K562 (cell line): ENCODE measurements around a stretch of chr11.

GRCh38 chr11:76962825-76963970 lies 71.0 kb upstream of the B3GNT6 start:
- RAMPAGE, long total RNA: no peak
- RRBS: no CpG with 5 or more reads among the region's 14 CpGs
PRO-cap:
- standard: no peak
- CoPRO, capped RNA only, 2 experiments: no peak in any of the 2 experiments
- CoPRO, capped and uncapped RNA, 2 experiments: no peak in any of the 2 experiments
- CoPRO, uncapped RNA only, 2 experiments: no peak in any of the 2 experiments
CAGE:
- cytosol, long polyA plus RNA: no peak
- long polyA plus RNA: no peak
- nucleolus, long total RNA: no peak
- nucleus, long polyA plus RNA: no peak

- RAMPAGE, long total RNA: no peak
- RRBS: no CpG with 5 or more reads among the region's 5 CpGs
PRO-cap:
- standard: no peak
- CoPRO, capped RNA only, 2 experiments: no peak in any of the 2 experiments
- CoPRO, capped and uncapped RNA, 2 experiments: no peak in any of the 2 experiments
- CoPRO, uncapped RNA only, 2 experiments: no peak in any of the 2 experiments
CAGE:
- cytosol, long polyA plus RNA: no peak
- long polyA plus RNA: no peak
- nucleolus, long total RNA: no peak
- nucleus, long polyA plus RNA: no peak
Measured at GRCh38 chr11:77144766-77145195, 16.7 kb downstream of the MYO7A start.

DNA sequence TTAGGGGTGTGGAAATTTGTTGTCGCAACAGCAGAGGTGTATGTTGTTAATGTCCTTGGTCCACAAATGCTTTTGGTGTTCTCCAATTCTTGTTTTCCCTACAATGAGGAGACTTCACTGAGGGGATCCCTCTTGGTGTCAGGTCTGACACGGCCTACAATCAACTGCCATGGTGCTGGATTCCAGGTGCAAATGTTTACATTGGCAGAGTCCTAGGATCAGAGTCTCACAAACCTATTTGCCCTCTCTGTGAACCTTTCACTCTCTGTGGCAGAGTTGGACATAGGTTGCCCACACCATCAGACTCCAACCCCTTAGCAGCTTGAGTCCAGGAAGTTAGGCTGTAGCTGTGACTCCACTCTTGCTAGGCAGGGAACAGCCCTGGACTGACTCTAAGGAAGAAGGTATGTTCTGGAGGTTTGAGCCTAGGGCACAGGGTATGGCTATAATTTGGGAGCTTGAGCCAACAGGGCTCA lies 48.6 kb downstream of the GDPD4 start:
- RAMPAGE, long total RNA: no peak
- RRBS: no CpG with 5 or more reads among the region's 2 CpGs
PRO-cap:
- standard: no peak
- CoPRO, capped RNA only, 2 experiments: no peak in any of the 2 experiments
- CoPRO, capped and uncapped RNA, 2 experiments: no peak in any of the 2 experiments
- CoPRO, uncapped RNA only, 2 experiments: no peak in any of the 2 experiments
CAGE:
- cytosol, long polyA plus RNA: no peak
- long polyA plus RNA: no peak
- nucleolus, long total RNA: no peak
- nucleus, long polyA plus RNA: no peak

DNA sequence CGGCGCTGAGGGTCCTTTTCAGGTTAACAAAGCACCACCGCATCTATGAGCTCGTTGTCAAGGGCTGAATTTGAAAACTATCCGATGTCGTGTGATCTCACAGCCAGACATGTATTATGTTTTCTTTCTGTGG lies 515 bp upstream of the PAK1 start:
- RAMPAGE, long total RNA: no peak
- RRBS: no CpG with 5 or more reads among the region's 6 CpGs
PRO-cap:
- standard: no peak
- CoPRO, capped RNA only, 2 experiments: no peak in any of the 2 experiments
- CoPRO, capped and uncapped RNA, 2 experiments: no peak in any of the 2 experiments
- CoPRO, uncapped RNA only, 2 experiments: no peak in any of the 2 experiments
CAGE:
- cytosol, long polyA plus RNA: no peak
- long polyA plus RNA: no peak
- nucleolus, long total RNA: no peak
- nucleus, long polyA plus RNA: no peak

DNA sequence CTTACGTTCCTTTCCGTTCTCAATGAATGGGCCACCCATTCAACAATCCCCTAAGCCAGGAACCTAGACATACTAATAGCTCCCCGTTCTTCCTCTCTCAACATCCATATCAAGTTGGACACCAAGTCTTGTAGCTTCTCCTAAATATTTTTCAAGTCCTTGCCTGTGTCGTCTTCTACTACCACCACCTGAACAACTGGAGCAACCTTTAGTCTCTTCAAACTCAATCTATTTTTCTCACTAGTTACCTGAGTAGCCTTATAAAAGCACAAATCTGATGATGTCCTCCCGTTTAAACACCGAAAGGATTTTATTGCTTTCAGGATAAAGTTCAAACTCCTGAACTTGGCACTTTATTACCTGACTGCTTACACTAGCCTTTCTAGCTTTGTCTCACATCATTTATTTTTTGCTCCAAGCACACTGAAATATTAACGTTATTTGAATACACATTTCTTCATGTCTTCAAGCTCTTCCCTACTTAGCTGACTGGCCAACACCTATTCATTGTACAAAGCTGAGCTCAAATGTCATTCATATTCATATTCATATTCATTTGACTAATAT lies 1.3 kb upstream of the PAK1 start:
- RAMPAGE, long total RNA: no peak
- RRBS: no CpG with 5 or more reads among the region's 7 CpGs
PRO-cap:
- standard: no peak
- CoPRO, capped RNA only, 2 experiments: no peak in any of the 2 experiments
- CoPRO, capped and uncapped RNA, 2 experiments: no peak in any of the 2 experiments
- CoPRO, uncapped RNA only, 2 experiments: no peak in any of the 2 experiments
CAGE:
- cytosol, long polyA plus RNA: no peak
- long polyA plus RNA: no peak
- nucleolus, long total RNA: no peak
- nucleus, long polyA plus RNA: no peak

DNA sequence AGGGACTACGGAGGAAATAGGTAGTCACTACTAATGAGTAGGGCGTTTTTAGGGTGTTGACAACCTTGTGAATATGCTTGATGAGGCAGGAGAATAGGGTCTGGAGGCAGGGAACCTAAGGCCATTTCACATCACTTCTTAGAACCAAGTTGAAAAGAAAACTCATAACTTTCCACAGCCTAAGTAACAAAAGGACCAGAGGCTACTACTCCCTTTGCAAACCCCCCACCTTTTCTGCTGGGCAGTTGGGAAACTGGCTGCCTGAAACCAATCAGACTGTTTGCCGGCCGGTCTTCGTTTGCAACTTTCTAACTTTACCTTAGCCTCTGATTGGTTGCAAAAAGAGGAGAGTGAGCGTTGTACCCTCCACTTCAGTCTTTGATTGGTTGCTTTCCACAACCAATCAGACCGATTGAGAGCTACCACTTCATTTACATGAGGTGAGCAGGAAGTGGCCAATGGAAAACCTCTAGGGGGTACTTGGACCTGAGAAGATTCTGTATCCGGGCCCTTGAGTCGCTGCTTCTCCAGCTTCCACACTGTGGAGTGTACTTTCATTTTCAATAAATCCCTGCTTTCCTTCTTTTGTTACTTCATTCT lies 18.7 kb upstream of the CLNS1A start:
- RAMPAGE, long total RNA: no peak
- RRBS: no CpG with 5 or more reads among the region's 9 CpGs
PRO-cap:
- standard: no peak
- CoPRO, capped RNA only, 2 experiments: no peak in any of the 2 experiments
- CoPRO, capped and uncapped RNA, 2 experiments: no peak in any of the 2 experiments
- CoPRO, uncapped RNA only, 2 experiments: no peak in any of the 2 experiments
CAGE:
- cytosol, long polyA plus RNA: no peak
- long polyA plus RNA: no peak
- nucleolus, long total RNA: no peak
- nucleus, long polyA plus RNA: no peak

GRCh38 chr11:77885992-77886809 lies 65.3 kb downstream of the AAMDC start:
- RAMPAGE, long total RNA: no peak
- RRBS: no CpG with 5 or more reads among the region's 20 CpGs
PRO-cap:
- standard: no peak
- CoPRO, capped RNA only, 2 experiments: no peak in any of the 2 experiments
- CoPRO, capped and uncapped RNA, 2 experiments: peak in 1 of 2 experiments; most common plus-strand start chr11:77886620 (in 1); most common minus-strand start chr11:77886318 (in 1)
- CoPRO, uncapped RNA only, 2 experiments: peak in 1 of 2 experiments; most common plus-strand start chr11:77886583 (in 1); most common minus-strand start chr11:77886426 (in 1)
CAGE:
- cytosol, long polyA plus RNA: no peak
- long polyA plus RNA: no peak
- nucleolus, long total RNA: no peak
- nucleus, long polyA plus RNA: no peak

GRCh38 chr11:78078454-78078852 lies 1.2 kb downstream of the NDUFC2 start:
- RAMPAGE, long total RNA: no peak
- RRBS: no CpG with 5 or more reads among the region's 5 CpGs
PRO-cap:
- standard: no peak
- CoPRO, capped RNA only, 2 experiments: no peak in any of the 2 experiments
- CoPRO, capped and uncapped RNA, 2 experiments: no peak in any of the 2 experiments
- CoPRO, uncapped RNA only, 2 experiments: no peak in any of the 2 experiments
CAGE:
- cytosol, long polyA plus RNA: no peak
- long polyA plus RNA: no peak
- nucleolus, long total RNA: no peak
- nucleus, long polyA plus RNA: no peak

DNA sequence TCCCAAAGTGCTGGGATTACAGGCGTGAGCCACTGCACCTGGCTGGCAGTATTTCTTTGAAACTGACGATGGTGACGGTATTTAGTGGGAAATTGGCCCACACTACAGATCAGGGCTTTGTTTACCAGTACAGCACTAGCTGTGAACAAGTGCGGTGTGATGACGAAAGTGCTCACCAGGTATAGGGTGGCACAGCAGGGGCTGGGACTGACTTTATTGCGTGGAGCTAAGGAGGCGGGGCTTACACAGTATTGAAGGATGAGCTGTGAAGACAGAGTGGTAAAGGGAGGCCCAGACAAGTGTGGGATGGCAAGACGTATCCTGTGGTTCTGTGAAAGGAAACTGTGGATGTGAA lies 20.3 kb downstream of the KCTD21 start:
- RAMPAGE, long total RNA: no peak
- RRBS: no CpG with 5 or more reads among the region's 8 CpGs
PRO-cap:
- standard: no peak
- CoPRO, capped RNA only, 2 experiments: no peak in any of the 2 experiments
- CoPRO, capped and uncapped RNA, 2 experiments: no peak in any of the 2 experiments
- CoPRO, uncapped RNA only, 2 experiments: no peak in any of the 2 experiments
CAGE:
- cytosol, long polyA plus RNA: no peak
- long polyA plus RNA: no peak
- nucleolus, long total RNA: no peak
- nucleus, long polyA plus RNA: no peak

GRCh38 chr11:78170091-78170770 lies 18.2 kb downstream of the KCTD21 start:
- RAMPAGE, long total RNA: no peak
- RRBS: no CpG with 5 or more reads among the region's 14 CpGs
PRO-cap:
- standard: no peak
- CoPRO, capped RNA only, 2 experiments: no peak in any of the 2 experiments
- CoPRO, capped and uncapped RNA, 2 experiments: no peak in any of the 2 experiments
- CoPRO, uncapped RNA only, 2 experiments: no peak in any of the 2 experiments
CAGE:
- cytosol, long polyA plus RNA: no peak
- long polyA plus RNA: no peak
- nucleolus, long total RNA: no peak
- nucleus, long polyA plus RNA: no peak

DNA sequence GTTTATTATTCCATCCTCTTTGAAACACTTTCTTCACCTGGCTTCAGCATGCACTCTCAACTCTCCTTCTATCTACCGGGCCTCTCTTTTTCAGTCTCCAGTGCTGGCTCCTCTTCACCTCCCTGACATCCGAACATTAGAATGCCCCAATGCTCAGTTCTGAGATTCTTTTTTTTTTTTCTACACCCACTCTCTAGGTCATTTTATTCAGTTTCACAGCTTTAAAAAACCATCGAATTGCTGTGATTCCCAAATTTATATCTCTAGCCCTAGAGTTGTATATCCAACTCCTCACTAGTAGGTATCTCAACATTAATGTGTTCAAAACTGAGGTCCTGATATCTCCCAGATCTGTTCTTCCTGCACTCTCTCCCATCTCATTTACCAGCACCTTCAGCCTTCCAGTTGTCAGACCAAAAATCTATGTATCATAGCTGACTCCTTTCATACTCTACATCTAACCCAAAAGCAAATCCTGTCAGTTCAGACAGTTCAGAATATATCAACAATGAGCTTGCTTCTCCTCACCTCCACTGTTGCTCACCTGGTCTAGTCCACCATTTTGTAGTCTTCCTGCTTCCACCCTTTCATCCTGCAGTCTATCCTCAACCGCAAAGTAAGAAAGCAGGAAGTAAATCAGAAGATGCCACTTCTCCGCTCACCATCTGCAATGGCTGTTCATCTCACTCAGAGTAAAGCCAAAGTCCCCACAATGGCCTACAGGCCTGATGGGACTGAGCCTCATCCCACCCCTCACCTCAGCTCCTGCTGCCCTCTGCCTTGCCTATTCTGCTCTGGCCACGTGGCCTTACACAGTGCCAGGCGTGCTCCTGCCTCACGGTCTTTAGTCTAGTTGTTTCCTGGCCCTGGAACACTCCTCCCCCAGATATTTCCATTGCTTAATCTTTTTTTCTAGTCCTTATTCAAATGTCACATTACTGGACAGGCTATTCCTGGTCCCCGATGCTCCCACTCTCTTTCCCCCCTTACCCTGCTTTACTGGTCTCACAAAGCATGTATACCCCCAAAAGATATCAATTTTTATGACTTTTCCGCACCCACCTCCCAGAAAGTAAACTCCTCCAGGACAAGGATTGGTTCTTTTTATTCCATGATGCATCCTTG lies 95.4 kb downstream of the USP35 start:
- RAMPAGE, long total RNA: no peak
- RRBS: no CpG with 5 or more reads among the region's 10 CpGs
PRO-cap:
- standard: no peak
- CoPRO, capped RNA only, 2 experiments: no peak in any of the 2 experiments
- CoPRO, capped and uncapped RNA, 2 experiments: no peak in any of the 2 experiments
- CoPRO, uncapped RNA only, 2 experiments: no peak in any of the 2 experiments
CAGE:
- cytosol, long polyA plus RNA: no peak
- long polyA plus RNA: no peak
- nucleolus, long total RNA: no peak
- nucleus, long polyA plus RNA: no peak

DNA sequence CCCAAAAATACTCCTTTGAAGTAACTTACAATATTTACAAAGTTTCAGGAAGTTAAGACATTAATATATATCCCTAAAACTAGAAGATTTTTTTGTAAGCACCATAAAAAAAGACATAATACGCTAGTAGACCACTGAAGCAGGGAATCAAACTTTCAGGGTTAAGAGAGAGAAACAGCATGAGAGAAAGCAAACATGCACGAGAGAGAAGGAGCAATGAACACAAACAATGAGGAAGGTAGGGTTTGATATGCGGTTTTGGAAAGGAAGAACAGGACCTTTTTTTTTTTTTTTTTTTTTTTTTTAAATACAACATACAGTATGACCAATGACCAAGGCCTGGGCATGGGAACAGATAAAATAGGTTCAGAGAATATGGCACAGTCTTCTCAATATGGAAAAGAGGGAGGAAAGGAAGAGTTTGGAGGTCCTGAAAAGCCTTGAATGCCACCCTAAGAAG lies 100.8 kb downstream of the USP35 start:
- RAMPAGE, long total RNA: no peak
- RRBS: no CpG with 5 or more reads among the region's 3 CpGs
PRO-cap:
- standard: no peak
- CoPRO, capped RNA only, 2 experiments: no peak in any of the 2 experiments
- CoPRO, capped and uncapped RNA, 2 experiments: no peak in any of the 2 experiments
- CoPRO, uncapped RNA only, 2 experiments: no peak in any of the 2 experiments
CAGE:
- cytosol, long polyA plus RNA: no peak
- long polyA plus RNA: no peak
- nucleolus, long total RNA: no peak
- nucleus, long polyA plus RNA: no peak

GRCh38 chr11:78314187-78315037 lies 103.2 kb downstream of the GAB2 start:
- RAMPAGE, long total RNA: no peak
- RRBS: no CpG with 5 or more reads among the region's 9 CpGs
PRO-cap:
- standard: bidirectional peak, plus-strand start at chr11:78314737, minus-strand start at chr11:78314478; unidirectional peak, plus-strand start at chr11:78314827
- CoPRO, capped RNA only, 2 experiments: peak in 1 of 2 experiments; most common plus-strand start chr11:78314796 (in 1); most common minus-strand start chr11:78314661 (in 1)
- CoPRO, capped and uncapped RNA, 2 experiments: no peak in any of the 2 experiments
- CoPRO, uncapped RNA only, 2 experiments: no peak in any of the 2 experiments
CAGE:
- cytosol, long polyA plus RNA: no peak
- long polyA plus RNA: no peak
- nucleolus, long total RNA: no peak
- nucleus, long polyA plus RNA: no peak

GRCh38 chr11:78355119-78355731 lies 62.4 kb downstream of the GAB2 start:
- RAMPAGE, long total RNA: no peak
- RRBS: no CpG with 5 or more reads among the region's 8 CpGs
PRO-cap:
- standard: no peak
- CoPRO, capped RNA only, 2 experiments: no peak in any of the 2 experiments
- CoPRO, capped and uncapped RNA, 2 experiments: no peak in any of the 2 experiments
- CoPRO, uncapped RNA only, 2 experiments: no peak in any of the 2 experiments
CAGE:
- cytosol, long polyA plus RNA: no peak
- long polyA plus RNA: no peak
- nucleolus, long total RNA: no peak
- nucleus, long polyA plus RNA: no peak

DNA sequence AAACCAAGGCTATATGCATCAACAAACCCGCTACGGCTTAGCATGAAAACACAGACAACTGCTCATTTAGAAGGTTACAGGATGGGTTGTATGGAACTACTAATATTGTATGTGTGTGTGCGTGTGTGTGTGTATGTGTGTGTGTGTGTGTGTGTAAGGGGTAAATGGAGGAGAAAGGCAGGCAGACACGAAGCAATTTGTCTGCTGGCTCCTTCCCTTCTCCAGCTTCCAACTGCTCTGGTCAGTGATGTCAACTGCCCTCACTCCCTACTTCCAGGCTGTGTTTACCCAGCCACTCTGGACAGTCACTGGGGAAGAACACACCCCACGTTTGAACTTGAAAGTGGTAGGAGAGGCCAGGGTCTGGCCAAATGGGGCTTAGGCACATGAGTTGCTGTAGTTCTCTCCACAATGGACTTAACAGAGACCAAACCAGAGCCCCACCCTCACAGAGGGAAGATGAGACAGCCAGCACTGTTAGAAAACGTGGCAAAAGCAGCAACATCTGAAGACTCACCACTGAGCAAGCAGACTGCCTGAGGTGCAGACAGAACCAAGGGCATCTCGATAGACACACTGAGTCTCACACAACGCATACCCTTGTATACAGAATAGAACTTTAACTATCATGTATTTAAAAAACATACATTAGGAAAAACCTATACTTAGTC lies 46.9 kb downstream of the GAB2 start:
- RAMPAGE, long total RNA: no peak
- RRBS: no CpG with 5 or more reads among the region's 8 CpGs
PRO-cap:
- standard: no peak
- CoPRO, capped RNA only, 2 experiments: no peak in any of the 2 experiments
- CoPRO, capped and uncapped RNA, 2 experiments: no peak in any of the 2 experiments
- CoPRO, uncapped RNA only, 2 experiments: no peak in any of the 2 experiments
CAGE:
- cytosol, long polyA plus RNA: no peak
- long polyA plus RNA: no peak
- nucleolus, long total RNA: no peak
- nucleus, long polyA plus RNA: no peak

- RAMPAGE, long total RNA: no peak
- RRBS: no CpG with 5 or more reads among the region's 8 CpGs
PRO-cap:
- standard: no peak
- CoPRO, capped RNA only, 2 experiments: no peak in any of the 2 experiments
- CoPRO, capped and uncapped RNA, 2 experiments: no peak in any of the 2 experiments
- CoPRO, uncapped RNA only, 2 experiments: no peak in any of the 2 experiments
CAGE:
- cytosol, long polyA plus RNA: no peak
- long polyA plus RNA: no peak
- nucleolus, long total RNA: no peak
- nucleus, long polyA plus RNA: no peak
Measured at GRCh38 chr11:78418409-78418817, 793 bp upstream of the GAB2 start.

- RAMPAGE, long total RNA: no peak
- RRBS: 5% methylated on average over 4 of the region's 35 CpGs
PRO-cap:
- standard: no peak
- CoPRO, capped RNA only, 2 experiments: no peak in any of the 2 experiments
- CoPRO, capped and uncapped RNA, 2 experiments: no peak in any of the 2 experiments
- CoPRO, uncapped RNA only, 2 experiments: no peak in any of the 2 experiments
CAGE:
- cytosol, long polyA plus RNA: no peak
- long polyA plus RNA: no peak
- nucleolus, long total RNA: no peak
- nucleus, long polyA plus RNA: no peak
Measured at GRCh38 chr11:78961720-78962516, 387.3 kb upstream of the NARS2 start.

DNA sequence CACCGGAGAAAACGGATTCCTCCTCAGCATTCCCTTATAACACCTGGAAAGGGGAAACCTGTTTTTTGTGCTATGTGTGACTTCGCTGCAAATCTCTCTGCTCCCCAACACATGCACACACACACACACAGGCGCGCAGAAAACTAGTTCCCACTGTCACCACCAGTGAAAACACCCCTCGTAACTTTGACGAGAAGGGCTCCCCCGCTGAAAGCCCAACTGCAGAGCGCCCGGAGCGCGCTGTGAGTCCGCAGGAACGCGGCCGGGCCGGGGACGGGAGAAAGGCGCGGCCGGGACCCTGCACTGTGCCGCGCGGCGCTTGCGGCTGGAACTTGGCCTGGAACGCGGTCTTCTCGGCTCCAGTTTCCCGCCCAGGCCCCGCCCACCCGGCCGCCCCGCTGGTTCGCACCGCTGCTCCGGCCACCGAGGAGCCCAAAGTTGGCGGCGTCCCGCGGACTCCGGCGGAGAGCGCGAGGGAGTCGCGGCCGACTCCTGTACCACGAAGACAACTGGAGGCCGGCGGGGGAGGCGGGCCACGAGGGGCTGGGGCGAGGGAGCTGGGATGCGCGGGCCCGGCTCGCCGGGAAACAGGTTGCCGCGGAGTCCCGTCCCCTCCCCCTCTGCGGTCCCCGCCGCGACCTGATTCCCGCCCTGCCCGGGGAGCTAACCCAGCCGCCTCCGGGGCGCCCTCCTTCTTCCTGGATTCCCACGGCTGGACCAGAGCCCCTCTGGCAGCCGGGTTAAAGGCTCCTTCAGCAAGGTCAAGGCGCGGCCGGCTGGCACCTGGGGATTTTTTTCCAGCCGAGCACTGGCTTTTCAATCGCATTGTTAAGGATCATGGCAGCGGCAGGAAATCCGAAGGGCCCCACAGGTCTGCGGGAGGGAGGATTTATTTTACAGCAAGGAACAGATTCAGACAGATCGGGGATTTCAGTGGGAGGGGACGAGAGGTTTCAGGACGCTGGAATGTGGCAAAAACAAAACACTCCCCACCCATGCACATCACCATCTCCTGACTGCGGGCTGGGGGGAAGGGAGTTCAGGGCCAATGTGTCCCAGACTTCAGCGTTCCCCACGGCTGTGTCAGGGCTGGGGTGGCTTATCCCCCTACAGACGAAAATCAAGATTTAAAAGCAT lies 3.3 kb downstream of the TENM4 start:
- RAMPAGE, long total RNA: no peak
- RRBS: 59% methylated on average over 38 of the region's 89 CpGs
PRO-cap:
- standard: no peak
- CoPRO, capped RNA only, 2 experiments: no peak in any of the 2 experiments
- CoPRO, capped and uncapped RNA, 2 experiments: no peak in any of the 2 experiments
- CoPRO, uncapped RNA only, 2 experiments: no peak in any of the 2 experiments
CAGE:
- cytosol, long polyA plus RNA: no peak
- long polyA plus RNA: no peak
- nucleolus, long total RNA: no peak
- nucleus, long polyA plus RNA: no peak